Adrenal gland (tissue), 7 donors: Measurements from ENCODE around the genes COL4A4, SCYGR5, SCYGR7 and DAW1.

GRCh38 chr2:225452187-225452506 lies 52.6 kb downstream of the NYAP2 start:
- PRO-cap, 3 experiments: no peak in any of the 3 experiments
- RAMPAGE, long total RNA, 4 experiments: no peak in any of the 4 experiments

- PRO-cap, 3 experiments: no peak in any of the 3 experiments
- RAMPAGE, long total RNA, 4 experiments: no peak in any of the 4 experiments
- RRBS: no CpG with 5 or more reads among the region's 3 CpGs
Observed at GRCh38 chr2:226168353-226168985, 631.2 kb downstream of the IRS1 start.

- PRO-cap, 3 experiments: no peak in any of the 3 experiments
- RAMPAGE, long total RNA, 4 experiments: no peak in any of the 4 experiments
- RRBS: no CpG with 5 or more reads among the region's 3 CpGs
Observed at GRCh38 chr2:226631146-226631556, 168.5 kb downstream of the IRS1 start.

DNA sequence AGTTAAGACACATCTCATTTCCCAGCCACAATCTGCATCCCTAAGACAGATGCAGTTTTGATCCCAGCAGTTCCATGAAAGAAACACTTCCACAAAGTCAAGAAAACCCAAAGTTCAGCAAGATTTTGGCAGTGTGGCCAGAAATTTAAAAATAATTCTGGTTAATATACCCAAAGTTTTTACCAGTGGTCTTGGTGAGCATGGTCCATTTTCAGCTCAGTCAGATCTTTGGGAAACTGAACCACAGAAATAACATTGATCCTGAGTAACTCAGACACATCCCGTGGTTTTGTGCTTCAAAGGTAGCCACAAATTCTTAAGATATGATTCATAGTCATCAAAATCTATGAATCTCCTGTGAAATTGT lies 147.4 kb downstream of the IRS1 start:
- PRO-cap, 3 experiments: no peak in any of the 3 experiments
- RAMPAGE, long total RNA, 4 experiments: no peak in any of the 4 experiments
- RRBS: no CpG with 5 or more reads among the region's 1 CpG

DNA sequence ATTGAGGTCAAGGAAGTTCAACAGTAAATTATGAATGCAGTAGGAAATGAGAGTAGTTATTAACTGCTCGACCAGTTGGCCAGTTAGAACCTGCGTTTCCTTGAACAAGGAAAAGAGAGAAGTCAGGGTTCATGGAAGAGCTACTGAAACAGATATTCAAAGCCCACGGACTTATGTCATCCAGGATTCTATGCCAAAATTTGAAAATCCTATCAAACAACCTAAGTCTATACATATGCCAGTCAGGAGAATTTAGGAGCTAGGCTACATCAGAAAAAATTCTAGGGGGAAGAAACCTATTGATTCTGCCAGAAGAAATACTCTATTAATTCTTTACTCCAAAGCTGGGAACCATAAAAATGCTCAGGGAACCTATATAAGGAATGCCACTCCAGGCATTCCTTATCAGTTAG lies 147.0 kb downstream of the IRS1 start:
- PRO-cap, 3 experiments: peak in 1 of 3 experiments; most common plus-strand start position 86 of the sequence (in 1)
- RAMPAGE, long total RNA, 4 experiments: no peak in any of the 4 experiments
- RRBS: no CpG with 5 or more reads among the region's 3 CpGs

DNA sequence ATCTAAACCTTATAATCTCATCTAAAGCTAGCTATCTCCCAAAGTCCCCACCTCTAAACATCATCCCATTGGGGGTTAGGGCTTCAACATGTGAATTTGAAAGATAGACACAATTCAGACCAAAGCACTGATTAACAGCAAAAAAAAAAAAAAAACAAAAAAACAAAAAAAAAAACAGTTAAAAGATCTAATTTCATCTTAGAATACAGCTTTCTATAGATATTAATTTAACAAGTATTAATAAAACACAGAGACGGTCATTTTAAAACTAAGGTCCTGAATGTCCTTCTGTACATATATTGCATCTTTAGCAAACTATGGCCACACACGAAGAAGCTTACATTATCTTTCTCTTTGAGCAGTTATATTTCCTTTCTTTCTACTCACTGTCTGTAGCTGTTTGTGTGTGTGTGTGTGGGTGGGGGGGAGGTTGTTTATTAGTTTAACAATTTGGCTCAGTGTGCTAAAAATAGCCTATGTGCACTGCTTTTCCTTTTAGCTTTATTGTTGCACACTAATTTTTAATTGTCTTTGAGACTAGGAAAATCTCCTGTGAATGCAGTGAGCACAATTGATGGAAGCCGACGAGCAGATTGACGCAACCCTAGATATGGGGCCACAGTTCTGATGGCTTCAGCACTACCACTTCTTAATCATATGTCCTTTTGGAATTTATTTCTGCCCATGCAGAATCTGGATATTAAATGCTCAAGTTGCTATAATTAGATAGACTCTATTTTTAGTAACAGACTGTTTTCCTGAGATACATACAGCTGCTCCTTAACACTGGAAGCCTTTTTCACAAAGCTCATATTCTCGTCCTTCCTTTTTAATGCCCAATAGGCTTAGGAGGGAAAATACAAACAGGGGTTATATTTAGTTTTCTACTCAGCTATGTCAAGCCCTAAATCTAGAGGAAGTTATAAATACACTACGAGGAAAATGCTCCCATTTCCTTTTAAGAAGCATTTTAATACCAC lies 109.2 kb downstream of the IRS1 start:
- PRO-cap, 3 experiments: no peak in any of the 3 experiments
- RAMPAGE, long total RNA, 4 experiments: no peak in any of the 4 experiments
- RRBS: no CpG with 5 or more reads among the region's 7 CpGs

DNA sequence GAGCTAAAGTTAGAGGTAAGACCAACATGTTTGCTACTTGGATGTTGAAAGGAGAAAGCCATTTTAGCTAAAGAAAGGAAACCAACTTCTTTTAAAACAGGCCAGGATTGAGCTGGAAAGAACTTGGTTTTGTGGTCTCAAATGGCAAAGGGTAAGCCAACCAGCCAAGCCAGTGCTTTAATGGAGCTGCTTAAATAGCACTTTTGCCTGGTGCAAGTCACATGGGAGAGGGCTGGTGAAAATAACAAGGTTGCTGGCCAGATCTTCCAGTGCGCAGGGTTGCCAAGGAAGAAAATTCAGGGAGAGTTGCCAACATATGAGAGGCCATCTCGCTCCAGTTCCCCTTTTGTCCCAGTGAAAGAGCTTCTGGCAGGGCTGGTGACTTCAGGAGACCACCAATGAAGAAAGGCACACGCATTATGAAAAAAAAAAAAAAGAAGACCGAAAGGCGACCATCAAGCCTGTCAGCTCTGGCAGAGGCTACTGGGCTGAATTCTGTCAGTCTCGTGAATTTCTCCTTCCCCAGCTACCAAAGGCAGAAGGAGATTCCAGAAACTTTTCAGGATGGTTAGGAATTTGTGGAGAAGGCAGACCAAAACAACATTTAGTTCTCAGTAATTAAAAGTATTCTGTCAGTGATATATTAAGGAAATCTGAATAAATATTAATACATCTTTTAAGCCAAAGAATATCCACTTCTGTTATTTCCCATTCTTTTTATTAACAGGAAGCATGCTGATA lies 57.2 kb downstream of the IRS1 start:
- PRO-cap, 3 experiments: peak in 2 of 3 experiments; most common plus-strand start position 354 of the sequence (in 2); most common minus-strand start position 277 of the sequence (in 1)
- RAMPAGE, long total RNA, 4 experiments: no peak in any of the 4 experiments
- RRBS: no CpG with 5 or more reads among the region's 6 CpGs

GRCh38 chr2:226790805-226791616 lies 8.6 kb downstream of the IRS1 start:
- PRO-cap, 3 experiments: peak in 3 of 3 experiments; most common plus-strand start chr2:226791007 (in 1); most common minus-strand start chr2:226791110 (in 2)
- RAMPAGE, long total RNA, 4 experiments: no peak in any of the 4 experiments
- RRBS: 0% methylated on average over 5 of the region's 40 CpGs

DNA sequence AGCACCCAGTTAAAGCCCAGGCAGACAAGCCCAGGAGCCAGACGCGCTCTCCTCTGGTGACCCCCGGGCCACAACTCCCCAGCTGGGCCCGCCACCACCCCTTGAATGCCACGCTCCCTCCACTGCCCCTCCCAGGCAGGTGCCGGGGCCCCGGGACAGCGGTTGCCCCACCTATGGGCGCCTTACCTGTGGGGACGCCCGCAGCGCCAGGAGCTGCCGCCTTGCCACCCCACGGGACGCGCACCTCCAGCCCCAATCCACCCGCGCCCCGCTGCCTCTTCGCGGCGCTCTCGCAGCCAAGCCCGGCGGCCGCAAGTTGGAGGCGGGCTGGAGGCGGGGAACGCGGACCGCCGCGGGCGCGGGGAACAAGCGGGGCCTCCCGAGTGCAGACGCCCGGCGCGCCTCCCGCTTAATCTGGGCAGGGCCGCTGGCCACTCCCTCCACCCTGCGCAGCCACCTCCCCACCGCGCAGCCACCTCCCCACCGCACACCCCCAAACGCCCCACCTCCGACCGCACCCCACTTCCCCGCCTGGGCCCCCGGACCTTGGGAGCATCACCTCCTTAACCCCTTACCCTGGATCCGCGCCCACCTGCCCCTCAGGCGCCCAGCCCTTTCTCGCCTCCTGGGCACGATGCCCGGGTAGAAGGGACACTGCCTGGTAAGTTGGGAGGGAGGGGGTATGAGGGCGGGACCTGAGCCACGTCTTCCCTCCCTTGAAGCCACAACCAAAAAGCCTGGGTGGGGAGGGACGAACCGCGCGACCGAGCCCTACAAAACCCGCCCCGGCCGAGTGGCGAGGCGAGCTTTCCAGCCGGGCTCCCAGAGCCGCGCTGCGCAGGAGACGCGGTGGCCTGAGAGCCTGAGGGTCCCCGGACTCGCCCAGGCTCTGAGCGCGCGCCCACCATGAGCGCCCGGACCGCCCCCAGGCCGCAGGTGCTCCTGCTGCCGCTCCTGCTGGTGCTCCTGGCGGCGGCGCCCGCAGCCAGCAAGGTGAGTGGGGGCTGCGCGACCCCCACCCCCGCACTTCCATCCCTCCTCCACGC lies at the start of gene COL4A4:
TSS of gene COL4A4 (minus strand) at position 385 of the 1,046 bp plus-strand sequence.
- PRO-cap, 3 experiments: peak in 3 of 3 experiments; most common plus-strand start position 40 of the sequence (in 3); most common minus-strand start position 385 of the sequence (in 3)
- RAMPAGE, long total RNA, 4 experiments: start-site peak on the plus strand in 1 of 4 experiments, centred at position 823 of the sequence, 29 reads per replicate; start-site peak on the minus strand in 1 of 4 experiments, centred at position 318 of the sequence, 28 reads per replicate
- RRBS: 1% methylated on average over 32 of the region's 94 CpGs

- PRO-cap, 3 experiments: peak in 3 of 3 experiments; most common plus-strand start chr2:227326029 (in 2); most common minus-strand start chr2:227325996 (in 3)
- RAMPAGE, long total RNA, 4 experiments: no peak in any of the 4 experiments
- RRBS: under 1% methylated on average over 12 of the region's 35 CpGs
Observed at GRCh38 chr2:227325531-227326403, 716 bp downstream of the MFF start.

- PRO-cap, 3 experiments: no peak in any of the 3 experiments
- RAMPAGE, long total RNA, 4 experiments: no peak in any of the 4 experiments
- RRBS: no CpG with 5 or more reads among the region's 8 CpGs
Observed at GRCh38 chr2:227330335-227331047, 5.4 kb downstream of the MFF start.

GRCh38 chr2:227493463-227494014 lies 21.6 kb downstream of the AGFG1 start:
- PRO-cap, 3 experiments: peak in 1 of 3 experiments; most common plus-strand start chr2:227493738 (in 1)
- RAMPAGE, long total RNA, 4 experiments: start-site peak on the plus strand in 1 of 4 experiments, at chr2:227493464-227493840 at its widest, 10 reads per replicate
- RRBS: no CpG with 5 or more reads among the region's 2 CpGs

GRCh38 chr2:227546977-227547469 lies 51.7 kb upstream of the SCYGR2 start:
- PRO-cap, 3 experiments: no peak in any of the 3 experiments
- RAMPAGE, long total RNA, 4 experiments: start-site peak on the plus strand in 1 of 4 experiments, at chr2:227547043-227547118 at its widest, 8 reads per replicate

DNA sequence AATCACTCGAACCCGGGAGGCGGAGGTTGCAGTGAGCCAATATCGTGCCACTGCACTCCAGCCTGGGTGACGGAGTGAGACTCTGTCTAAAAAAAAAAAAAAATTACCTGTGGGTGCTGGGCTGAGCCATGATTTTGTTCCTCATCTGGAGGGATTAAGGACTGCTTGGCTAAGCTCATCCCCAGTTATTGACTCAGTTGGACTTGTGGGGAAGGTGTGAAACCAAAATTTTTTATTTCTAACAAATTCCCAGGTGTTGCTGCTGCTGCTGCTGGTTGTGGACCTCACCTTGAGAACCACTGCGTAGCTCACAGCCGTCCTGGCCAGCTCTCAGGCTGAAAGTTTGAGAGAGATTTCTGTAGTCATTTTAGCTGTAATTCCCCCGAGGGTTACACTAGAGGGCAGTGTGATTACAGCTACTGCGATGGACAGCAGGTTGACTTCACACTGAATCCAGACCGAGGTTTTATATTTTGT lies 8.5 kb upstream of the SCYGR5 start:
- PRO-cap, 3 experiments: no peak in any of the 3 experiments
- RAMPAGE, long total RNA, 4 experiments: no peak in any of the 4 experiments
- RRBS: no CpG with 5 or more reads among the region's 10 CpGs

DNA sequence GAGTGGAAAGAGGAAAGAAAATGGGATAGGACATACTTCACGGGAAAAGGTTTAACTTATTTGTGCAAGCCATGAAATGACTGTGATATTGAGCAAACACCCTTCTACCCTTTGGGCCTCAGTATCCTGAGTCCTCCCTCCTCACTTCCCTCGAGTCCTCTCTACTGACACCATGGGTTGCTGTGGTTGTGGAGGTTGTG lies at the start of gene SCYGR5:
TSS of gene SCYGR5 (plus strand) at position 173 of the 200 bp plus-strand sequence.
- PRO-cap, 3 experiments: no peak in any of the 3 experiments
- RAMPAGE, long total RNA, 4 experiments: no peak in any of the 4 experiments
- RRBS: no CpG with 5 or more reads among the region's 2 CpGs

DNA sequence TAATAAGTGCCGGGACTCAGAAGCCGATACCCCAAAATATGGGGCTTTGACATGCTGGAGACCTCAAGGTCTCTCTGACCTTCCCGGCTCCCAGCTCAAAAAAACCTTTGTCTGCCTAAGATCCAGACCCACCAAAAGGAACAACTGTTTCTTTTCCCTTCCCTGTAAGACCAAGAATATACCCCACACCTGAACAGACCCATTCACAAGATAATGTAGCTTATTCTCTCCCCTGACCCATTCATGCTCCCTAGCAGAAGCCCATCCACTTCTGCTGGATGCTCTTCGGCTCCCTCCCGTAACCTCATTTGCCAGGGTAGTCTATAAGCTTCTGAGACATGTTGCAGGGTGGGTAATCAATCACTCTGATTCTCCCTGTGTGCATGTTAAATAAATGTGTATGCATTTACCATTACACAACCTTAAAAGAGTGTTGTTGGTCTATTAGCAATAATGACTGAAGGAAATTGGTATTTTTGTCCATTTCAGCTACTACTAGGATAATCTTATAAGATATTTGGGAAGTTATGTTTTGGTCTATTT lies 1.4 kb downstream of the SLC19A3 start:
- PRO-cap, 3 experiments: no peak in any of the 3 experiments
- RAMPAGE, long total RNA, 4 experiments: no peak in any of the 4 experiments
- RRBS: 54% methylated on average over 3 of the region's 5 CpGs

DNA sequence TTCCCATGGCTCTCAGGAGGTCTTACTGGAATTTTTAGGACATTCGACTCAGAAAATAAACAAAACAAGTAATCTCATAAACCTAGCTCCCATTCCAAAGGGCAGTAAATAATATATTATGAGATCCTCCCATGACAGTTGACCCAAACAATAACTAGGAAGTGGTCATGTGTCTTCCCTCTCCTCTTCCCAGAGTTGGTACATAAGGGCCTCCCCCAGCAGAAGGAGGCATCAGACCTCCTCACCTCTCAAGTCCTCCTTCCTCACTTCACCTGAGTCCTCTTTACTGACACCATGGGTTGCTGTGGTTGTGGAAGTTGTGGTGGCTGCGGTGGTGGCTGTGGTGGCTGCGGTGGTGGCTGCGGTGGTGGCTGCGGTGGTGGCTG lies at the start of gene SCYGR7:
TSS of gene SCYGR7 (plus strand) at position 295 of the 386 bp plus-strand sequence.
- PRO-cap, 3 experiments: no peak in any of the 3 experiments
- RAMPAGE, long total RNA, 4 experiments: no peak in any of the 4 experiments
- RRBS: no CpG with 5 or more reads among the region's 5 CpGs

- PRO-cap, 3 experiments: peak in 2 of 3 experiments; most common minus-strand start chr2:227871579 (in 2)
- RAMPAGE, long total RNA, 4 experiments: no peak in any of the 4 experiments
- RRBS: 5% methylated on average over 8 of the region's 45 CpGs
Observed at GRCh38 chr2:227871200-227872204, at the start of gene DAW1. Gene DAW1 (plus strand): TSS chr2:227871631.

DNA sequence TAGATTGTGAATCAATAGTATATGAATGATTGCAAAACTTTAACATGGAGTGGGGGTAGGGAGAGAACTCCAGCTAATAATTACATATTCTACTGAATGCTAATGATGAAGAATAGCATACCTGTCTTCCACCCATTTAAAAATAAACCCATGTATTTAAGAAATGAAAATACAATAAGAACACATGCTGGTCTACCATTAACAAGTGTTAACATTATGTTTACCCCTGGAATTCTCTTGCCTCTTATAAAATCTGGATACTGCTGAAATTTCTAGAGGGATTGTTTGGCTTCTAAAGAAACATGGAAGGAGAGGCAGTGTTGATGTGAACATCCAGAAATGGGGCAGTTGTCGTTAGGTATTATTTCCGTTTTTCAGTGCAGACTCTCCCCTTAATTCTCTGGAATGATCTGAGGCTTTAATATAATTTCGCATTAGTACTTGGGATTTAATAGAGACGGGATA lies 285.0 kb upstream of the SPHKAP start:
- PRO-cap, 3 experiments: no peak in any of the 3 experiments
- RAMPAGE, long total RNA, 4 experiments: no peak in any of the 4 experiments
- RRBS: no CpG with 5 or more reads among the region's 4 CpGs

DNA sequence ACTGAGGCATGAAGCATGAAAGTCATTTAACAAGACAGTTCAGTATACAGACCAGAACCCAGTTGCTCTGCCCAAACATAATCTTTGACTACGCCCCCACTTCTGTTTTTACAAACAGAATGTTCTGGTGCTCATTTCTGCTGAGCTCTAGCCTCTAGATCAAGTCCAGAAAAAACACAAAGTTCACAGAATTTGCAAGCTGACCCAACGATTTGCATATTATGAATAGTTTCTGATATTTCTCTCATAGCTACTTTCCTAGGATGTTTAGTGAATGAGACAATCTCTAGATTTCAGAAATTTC lies 424.9 kb downstream of the PID1 start:
- PRO-cap, 3 experiments: no peak in any of the 3 experiments
- RAMPAGE, long total RNA, 4 experiments: no peak in any of the 4 experiments
- RRBS: no CpG with 5 or more reads among the region's 2 CpGs